Diencephalon (tissue), 2 donors: ENCODE measurements around the gene KMT5B.

- RAMPAGE, long total RNA: no peak
Observed at GRCh38 chr11:68212991-68213893, at the start of gene KMT5B. Gene KMT5B, minus strand, starts transcription at chr11:68213296.

DNA sequence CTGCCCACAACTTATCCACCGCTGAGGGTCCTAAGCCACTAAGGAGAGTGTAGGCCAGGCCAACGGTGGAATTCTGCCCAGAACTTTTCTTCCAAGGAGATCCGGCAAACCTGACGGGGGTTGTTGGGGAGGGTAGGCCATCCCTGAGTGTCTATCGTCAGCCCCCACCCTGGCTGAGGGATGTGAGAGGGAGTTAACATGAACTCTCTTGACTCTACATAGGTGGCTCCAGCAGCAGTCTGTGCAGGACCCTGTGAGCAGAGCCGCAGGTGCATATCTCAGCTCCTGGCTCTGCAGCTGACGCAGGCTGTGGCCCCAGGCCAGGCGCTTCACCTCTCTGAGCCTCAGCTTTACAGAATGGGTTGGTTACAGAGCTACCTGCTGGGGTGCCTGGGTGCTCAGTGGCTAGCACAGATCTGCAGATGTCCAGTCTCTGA, 16.1 kb upstream of the LRP5 start:
- RAMPAGE, long total RNA: no peak

DNA sequence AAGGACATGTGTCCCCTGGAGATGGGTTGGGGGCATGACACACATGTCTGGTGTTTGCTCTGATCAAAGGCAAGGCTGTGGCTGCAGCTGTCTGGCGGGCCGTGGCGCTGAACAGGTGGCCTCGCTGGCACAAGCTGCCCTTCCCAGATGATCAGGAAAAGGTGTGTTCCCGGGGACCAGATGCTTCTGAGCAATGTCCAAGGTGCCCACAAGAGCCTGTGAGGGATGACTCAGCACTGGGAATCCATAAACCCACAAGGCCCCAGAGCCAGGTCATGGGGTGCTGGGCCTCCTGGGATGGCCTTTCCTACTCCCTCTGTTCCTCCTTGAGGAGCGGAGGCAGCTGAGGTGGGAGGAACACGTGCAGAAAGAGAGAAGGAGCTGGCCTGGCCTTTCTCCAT, 9.7 kb upstream of the LRP5 start:
- RAMPAGE, long total RNA: no peak

GRCh38 chr11:68413729-68414018, 46.9 kb upstream of the PPP6R3 start:
- RAMPAGE, long total RNA: no peak

- RAMPAGE, long total RNA: no peak
Observed at GRCh38 chr11:68524163-68524653, 63.7 kb downstream of the PPP6R3 start.

- RAMPAGE, long total RNA: no peak
Observed at GRCh38 chr11:68547963-68548362, 87.4 kb downstream of the PPP6R3 start.

DNA sequence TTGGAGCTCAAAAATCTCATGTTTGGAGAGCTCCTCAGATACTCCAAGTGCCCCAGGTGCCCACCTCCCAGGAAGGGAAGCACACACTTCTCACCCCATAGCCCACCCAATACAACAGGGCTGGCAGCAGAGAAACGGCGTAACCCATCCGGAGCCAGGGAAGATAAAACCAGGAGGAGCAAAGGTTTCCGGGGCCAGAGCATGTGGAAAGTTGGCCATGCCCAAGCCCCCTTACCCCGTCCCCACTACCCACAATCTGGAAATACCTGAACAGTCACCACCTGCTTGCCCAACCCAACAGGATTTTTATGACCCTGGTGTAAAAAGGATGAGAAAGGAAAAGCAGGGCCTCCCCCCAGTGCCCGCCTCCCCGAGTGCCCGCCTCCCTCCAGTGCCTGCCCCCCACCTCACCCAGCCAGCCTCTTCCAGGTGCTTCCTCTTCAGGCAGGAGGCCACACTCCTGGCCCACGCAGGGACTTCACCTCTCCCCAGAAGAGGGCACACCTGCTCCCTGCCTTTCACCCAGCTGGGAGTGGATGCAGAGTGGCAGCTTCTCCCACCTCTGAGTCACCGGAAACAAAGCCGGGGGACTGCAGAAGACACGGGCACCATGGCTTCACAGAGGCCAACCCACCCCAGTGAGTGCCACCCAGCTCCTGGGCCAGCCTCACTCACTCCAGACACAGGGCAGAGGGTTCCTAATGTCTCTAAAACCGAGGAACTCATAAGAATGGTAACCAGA, 16.2 kb downstream of the CPT1A start:
- RAMPAGE, long total RNA: no peak

GRCh38 chr11:68835690-68836334, 5.9 kb downstream of the CPT1A start:
- RAMPAGE, long total RNA: no peak

DNA sequence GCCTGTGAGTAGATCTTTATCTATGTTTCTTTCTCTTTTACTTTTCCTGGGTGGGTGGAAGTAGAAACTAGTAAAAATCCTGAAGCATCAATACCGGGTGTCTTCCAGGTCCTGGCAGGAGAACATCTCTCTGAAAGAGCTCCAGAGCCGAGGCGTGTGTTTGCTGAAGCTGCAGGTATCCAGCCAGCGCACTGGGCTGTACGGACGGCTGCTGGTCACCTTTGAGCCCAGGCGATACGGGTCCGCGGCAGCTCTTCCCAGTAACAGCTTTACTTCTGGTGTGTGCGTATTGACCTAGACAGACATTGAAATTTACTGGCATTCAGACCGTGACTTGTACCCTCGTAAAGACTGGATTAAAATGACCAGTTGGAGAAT, 2.3 kb downstream of the IGHMBP2 start:
- RAMPAGE, long total RNA: no peak

GRCh38 chr11:68927175-68927549, 23.5 kb downstream of the IGHMBP2 start:
- RAMPAGE, long total RNA: no peak

- RAMPAGE, long total RNA: no peak
Observed at GRCh38 chr11:69001940-69002643, 11.0 kb downstream of the MRGPRF start.

- RAMPAGE, long total RNA: no peak
Observed at GRCh38 chr11:69050134-69050341, 1.3 kb downstream of the TPCN2 start.

GRCh38 chr11:69079042-69079747, 30.5 kb downstream of the TPCN2 start:
- RAMPAGE, long total RNA: no peak

GRCh38 chr11:69094359-69095408, 46.0 kb downstream of the TPCN2 start:
- RAMPAGE, long total RNA: no peak

- RAMPAGE, long total RNA: no peak
Observed at GRCh38 chr11:69123510-69124054, 32.2 kb upstream of the SMIM38 start.

- RAMPAGE, long total RNA: no peak
Observed at GRCh38 chr11:69273031-69273698, 20.8 kb upstream of the MYEOV start.

DNA sequence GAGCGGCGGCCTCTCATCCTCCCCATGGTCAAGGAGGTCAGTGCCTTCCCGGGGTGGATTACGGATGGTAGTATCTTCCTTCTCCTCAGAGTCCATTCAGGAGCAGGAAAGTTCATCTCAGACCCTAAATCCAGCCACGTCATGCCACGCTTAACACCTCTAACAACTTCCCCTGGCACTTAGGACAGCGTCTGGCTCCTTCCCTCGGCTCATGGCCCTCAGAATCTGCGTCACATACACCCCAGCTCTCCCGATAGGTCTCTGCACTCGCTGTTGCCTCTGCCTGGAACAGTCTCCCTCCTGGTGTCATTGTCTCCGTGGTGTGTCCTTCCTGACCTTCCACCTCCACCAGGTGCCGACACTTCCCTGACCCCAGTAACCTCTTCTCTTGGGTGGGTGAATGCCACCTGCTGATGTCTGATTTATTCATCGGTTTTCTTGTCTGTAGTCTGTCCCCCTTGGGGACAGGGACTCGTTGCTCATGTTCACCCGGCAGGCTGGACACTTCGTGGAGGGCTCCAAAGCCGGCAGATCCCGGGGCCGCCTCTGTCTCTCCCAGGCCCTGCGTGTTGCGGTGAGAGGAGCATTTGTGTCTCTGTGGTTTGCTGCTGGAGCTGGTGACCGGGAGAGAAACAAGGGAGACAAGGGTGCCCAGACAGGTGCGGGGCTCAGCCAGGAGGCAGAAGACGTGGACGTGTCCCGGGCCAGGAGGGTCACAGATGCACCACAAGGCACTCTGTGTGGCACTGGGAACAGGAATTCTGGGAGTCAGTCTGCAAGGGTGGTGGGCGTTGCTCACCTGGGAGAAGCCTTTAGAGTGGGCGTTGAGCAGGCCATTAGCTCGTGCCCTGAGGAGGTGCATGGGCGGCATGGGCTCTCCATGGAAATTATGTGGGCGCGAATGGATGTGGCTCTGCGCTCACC, 1.5 kb downstream of the MYEOV start:
- RAMPAGE, long total RNA: no peak

DNA sequence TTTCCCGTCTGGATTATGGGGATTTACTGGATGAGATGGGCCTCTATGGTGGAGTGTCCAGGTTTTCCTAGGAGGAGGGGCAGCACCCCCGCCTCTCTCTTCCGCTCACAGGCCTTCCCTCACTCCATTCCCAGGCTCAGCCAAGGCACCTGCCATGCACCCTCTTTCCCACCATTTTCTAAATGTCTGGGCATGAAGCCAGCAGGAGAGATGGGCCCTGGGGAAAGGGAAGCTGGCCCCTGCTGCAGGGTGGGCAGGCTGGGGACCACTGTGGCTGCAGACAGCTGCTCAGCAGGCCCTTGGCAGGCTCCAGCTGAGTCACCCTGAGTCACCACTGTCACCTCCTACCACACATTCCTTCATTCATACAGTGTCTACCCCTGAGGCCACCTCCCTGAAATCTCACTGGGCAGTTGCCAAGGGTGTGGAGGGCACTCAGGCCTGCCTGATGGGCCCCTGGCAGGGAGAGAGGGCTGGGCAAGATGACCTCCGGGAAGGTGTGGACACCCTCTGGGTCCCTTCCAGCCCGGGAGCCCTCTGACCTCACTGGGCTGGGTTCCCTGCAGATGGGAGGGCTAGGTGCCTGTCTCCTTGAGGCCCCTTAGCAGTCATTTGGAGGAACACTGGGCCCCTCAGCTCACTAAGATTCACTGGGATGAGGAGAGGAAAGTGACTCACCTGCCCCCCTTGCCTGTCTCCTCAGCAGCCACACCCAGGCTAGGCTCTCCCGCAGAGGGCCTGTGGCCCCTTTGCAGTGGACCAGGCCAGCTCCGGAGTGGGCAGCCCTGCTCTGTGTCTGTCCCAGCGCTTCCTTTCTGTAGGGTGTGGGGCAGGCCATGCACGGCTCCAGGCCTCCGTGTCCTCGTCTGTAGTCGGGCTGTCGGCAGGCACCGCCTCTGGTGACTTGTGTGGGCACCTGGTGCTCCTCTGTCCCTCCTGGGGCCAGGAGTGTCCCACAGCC, 7.8 kb downstream of the MYEOV start:
- RAMPAGE, long total RNA: no peak

DNA sequence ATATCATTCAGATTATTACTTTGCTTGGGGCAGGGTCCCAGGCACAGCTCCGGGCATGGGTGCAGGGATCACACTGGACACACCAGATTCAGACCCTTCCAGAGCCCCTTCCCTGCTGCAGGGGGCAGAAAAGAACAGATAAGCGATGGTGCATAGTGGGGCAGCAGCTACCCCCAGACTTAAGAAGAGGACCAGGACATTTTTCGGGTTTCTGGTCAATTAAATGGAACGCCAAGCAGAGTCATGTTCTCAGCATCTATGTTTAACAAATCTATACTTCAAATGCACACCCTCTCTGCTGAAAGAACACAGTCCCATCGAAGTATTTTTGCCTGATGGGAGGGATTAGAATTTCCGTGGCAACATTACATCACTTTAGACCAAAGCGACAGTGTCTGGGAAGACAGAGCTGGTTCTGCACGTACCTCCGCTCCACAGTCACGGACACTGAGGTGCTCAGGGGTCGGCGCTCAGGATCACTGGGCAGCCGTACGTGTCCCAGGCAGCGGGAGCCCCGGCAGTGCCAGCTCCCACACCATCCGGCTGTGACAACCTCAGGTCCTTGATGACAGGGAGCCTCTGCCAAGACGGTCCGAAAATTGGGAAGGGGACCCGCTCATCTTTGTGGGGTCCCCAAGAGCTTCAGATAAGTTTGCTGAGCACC, 125.5 kb downstream of the MYEOV start:
- RAMPAGE, long total RNA: no peak

DNA sequence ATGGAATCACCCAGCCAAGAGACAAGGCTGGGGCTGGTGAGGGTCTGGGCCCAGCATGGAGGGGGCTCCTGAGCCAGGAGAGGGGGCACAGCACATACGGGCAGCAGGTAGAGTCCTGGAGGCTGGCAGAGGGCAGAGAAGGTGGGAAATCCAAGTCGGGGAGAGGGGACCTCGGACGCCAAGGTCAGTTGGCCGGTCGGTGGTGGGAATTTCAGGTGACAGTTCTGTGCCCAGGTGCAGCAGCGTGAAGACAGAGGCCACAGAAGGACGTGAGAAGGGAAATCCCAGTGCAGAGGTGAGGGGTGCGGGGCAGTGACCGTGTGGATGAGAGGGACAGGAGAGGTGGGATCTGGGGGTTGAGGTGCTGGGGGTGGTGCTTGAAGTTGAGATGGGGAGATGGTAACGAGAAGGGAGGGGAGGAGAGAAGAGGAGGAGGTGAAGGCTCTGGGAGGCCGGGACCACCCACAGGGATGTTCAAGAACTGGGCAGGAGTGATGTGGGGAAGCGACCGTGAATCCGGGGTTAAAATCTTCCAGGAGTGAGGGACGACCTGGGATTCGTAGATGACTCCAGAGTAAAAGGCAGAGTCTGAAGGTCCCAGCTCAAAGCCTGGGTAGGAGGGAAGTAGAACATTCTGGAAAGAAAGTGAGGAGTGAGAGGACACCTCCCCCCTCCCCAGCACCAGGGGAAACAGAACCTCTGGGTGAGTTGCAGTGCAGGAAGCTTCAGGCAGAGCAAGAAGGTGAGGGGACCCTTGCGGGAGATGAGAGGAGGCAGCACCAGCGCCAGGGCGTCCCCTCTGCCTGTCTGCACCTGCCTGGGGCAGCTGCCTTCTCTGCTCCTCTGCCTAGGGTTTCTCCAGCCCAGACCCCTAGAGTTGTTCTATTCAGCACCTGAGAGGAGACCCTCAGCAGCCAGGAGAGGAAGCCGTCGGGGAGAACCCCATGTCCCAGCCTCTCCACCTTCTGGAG, 110.0 kb upstream of the CCND1 start:
- RAMPAGE, long total RNA: no peak